Mammary epithelial cell (primary cell): ENCODE results near the genes ICE1 and UBE2QL1.

DNA sequence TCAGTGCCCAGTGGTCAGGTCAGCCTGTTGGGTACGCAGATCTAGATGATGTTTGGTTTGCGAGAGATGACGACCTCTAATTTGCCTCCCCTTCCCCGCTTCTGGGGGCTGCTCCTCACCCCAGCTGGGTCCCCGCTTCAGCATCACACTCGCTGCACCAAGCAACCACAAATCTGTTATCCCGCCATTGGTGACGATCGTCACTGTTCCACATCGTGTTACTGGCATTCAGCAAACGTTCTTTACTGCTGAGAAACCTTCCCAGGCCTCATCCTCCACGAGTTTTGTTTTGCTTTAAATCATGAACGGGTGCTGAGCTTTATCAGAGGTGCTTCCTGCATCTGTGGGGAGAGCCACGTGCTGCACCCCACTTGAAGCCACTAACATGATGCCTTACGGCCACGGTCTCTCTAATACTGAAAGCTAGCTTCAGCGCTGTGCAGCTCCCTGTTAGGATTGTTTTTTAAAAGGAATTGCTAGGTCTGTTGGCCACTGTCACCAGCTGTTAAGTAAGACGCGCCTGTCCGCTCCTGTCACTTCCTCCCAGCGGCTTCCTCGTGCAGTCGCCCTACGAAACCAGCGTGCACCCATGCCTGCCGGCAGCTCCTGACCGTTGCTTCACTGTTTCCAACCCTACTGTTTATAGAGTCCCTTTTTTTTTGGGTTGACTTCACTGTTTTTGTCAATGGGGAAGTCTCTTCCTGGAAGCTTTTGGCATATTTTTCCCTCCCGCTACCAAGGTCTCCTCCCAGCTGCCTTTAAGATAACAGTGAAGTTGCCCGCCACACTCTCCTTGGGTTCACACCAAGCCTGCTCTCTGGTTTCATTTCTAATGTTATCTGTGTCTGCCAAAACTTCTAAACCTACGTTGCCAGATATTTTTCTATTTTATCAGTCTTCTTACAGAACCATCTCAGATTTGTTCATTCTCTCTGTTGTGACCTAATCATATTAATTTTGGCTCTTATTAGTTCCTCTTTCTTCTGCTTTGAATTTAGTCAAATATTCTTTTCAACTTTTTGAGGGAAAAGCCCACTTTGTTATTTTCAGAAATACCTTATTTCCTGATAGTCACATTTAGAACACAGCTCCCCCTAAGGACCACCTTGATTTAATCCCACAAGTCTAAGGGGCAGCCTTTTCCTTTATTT lies 20.3 kb downstream of the LPCAT1 start:
- CAGE, long polyA plus RNA, result no peak
- RRBS, result no CpG with 5 or more reads among the region's 30 CpGs

- CAGE, long polyA plus RNA, result no peak
- RRBS, result no CpG with 5 or more reads among the region's 6 CpGs
Observed at GRCh38 chr5:1600307-1600870, 76.6 kb upstream of the LPCAT1 start.

- CAGE, long polyA plus RNA, result no peak
- RRBS, result no CpG with 5 or more reads among the region's 14 CpGs
Observed at GRCh38 chr5:1668229-1668679, 131.4 kb downstream of the MRPL36 start.

DNA sequence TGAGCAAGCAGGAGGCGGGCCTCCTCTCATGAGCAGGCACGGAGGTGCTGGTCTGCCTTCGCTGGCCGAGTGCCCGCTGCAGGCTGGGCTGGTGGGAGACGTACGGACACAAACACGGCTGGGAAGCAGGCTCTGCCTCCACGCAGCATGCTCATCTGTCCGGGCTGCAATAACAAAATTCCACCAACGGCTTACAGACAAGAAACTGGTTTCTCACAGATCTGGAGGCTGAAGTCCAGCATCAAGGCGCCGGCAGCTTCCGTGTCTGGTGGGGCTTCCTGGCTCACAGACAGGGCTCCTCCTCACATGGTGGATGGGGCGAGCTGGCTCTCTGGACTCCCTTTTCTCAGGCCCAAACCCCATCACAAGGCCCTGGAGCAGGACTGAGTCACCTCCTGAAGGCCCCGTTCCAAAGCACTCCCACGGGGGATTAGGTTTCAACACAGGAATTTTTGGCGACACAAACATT lies 5.2 kb downstream of the MRPL36 start:
- CAGE, long polyA plus RNA, result no peak
- RRBS, result 23% methylated on average over 4 of the region's 18 CpGs

DNA sequence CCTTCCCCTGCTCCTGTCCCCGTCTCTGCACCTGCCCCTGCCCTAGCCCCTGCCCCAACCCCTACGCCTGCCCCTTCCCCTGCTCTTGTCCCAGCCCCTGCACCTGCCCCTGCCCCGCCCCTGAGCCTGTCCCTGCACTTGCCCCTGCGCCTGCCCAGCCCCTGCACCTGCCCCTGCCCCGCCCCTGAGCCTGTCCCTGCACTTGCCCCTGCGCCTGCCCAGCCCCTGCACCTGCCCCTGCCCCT lies 43.6 kb upstream of the IRX4 start:
- CAGE, long polyA plus RNA, result no peak
- RRBS, result no CpG with 5 or more reads among the region's 6 CpGs

GRCh38 chr5:2143109-2143559 lies 260.4 kb upstream of the IRX4 start:
- CAGE, long polyA plus RNA, result no peak
- RRBS, result no CpG with 5 or more reads among the region's 11 CpGs

GRCh38 chr5:2751137-2751581 lies 318 bp downstream of the IRX2 start:
- CAGE, long polyA plus RNA, result no peak
- RRBS, result 2% methylated on average over 30 of the region's 81 CpGs

GRCh38 chr5:2754367-2755557 lies 3.3 kb upstream of the IRX2 start:
- CAGE, long polyA plus RNA, result no peak
- RRBS, result 2% methylated on average over 15 of the region's 84 CpGs

DNA sequence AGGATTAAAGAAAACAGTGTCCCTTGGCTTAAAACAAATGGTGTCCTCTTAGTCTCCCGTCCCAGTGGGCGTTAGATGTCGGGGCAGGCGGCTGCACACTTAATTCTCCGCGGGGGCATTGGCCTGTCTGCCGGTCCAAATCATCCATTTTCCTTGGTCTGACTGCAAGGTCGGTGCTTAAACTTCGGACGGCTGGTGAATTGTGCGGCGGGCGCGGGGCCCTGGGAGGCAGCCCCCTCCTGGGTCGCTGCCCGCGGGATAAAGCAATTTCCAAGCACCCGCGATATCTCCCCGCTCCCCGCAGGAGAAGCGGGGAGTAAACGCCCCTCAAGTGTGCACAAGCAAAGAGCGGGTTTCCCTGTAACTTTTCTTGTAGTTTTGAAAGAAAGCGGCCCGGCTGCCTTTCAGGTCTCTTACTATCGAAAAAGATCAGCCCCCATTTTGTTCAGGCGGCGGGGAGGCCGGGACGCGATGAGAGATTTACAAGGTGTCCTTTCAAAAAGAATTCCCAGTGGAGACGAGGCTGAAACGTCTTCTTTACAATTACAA lies 1.6 kb downstream of the IRX1 start:
- CAGE, long polyA plus RNA, result no peak
- RRBS, result 2% methylated on average over 5 of the region's 34 CpGs

DNA sequence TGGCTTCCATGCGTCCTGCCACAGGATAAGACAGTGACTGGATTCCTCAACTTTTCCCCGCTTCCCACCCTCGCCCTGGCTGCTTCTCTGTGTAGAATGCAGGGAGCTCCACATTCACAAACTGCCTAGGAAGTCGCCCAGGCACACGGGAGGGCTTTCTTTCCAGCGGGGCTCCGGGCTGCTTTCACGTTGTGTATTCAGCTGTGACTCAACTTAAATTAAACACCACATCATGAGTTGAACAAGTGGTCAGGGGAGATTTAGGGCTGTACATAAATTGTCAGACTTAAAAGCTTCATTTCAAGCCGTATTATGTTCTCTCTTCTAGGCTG lies 635.6 kb downstream of the IRX1 start:
- CAGE, long polyA plus RNA, result no peak
- RRBS, result no CpG with 5 or more reads among the region's 9 CpGs

- CAGE, long polyA plus RNA, result no peak
- RRBS, result no CpG with 5 or more reads among the region's 4 CpGs
Observed at GRCh38 chr5:4414107-4414344, 726.1 kb upstream of the ADAMTS16 start.

GRCh38 chr5:5027125-5027532 lies 113.0 kb upstream of the ADAMTS16 start:
- CAGE, long polyA plus RNA, result no peak
- RRBS, result no CpG with 5 or more reads among the region's 1 CpG

DNA sequence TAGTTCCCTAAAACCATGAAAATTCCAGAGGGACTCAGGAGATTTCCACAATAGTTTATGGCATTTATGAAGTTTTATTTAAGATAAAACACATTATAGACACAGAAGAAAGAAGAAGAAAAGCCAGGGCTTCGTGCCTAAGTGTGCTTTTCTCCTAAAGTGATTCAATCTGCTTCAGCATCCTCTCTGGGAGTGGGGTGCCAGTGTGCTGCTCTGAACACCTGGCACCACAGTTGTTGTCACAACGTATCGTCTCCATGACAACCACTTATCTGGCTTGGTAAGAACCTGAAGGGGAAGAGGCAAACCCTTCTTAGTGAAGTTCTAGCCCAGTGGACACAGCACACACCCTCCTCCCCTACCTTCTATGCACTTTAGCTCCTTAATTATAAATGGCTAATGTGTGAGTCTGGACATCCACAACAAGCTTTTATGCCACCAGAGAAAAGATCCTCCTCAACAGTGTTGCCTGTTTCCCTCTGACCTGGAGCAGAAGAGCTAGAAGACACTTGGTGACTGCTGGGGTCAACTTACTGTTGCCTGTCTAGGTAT lies 2.0 kb downstream of the ADAMTS16 start:
- CAGE, long polyA plus RNA, result no peak
- RRBS, result no CpG with 5 or more reads among the region's 3 CpGs

DNA sequence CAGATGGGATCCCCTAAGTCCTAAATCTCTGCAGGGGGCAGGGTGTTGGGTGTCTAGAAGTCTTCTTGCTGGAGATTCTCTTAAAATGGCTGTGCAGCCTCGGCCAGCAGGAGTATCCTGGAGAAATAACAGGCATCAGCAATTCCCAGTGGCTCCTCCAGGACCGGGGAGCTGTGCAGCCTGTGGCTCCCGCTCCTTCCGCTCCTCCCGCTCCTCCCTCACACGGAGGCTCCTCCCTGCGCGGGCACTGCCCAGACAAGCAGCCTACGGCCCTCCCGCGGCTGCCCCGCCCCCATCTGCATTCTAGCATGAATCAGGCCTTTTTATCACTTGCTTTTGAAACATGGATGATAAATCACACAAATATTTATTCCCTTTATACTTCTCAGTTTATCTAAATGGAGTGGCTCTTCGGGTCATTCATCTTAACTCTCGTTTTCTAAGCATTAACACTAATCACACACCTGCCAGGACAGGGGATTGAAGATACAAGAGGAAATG lies 131.1 kb downstream of the ADAMTS16 start:
- CAGE, long polyA plus RNA, result no peak
- RRBS, result no CpG with 5 or more reads among the region's 14 CpGs

GRCh38 chr5:5422513-5423288 lies at the start of gene ICE1:
ICE1 (plus strand) TSS chr5:5422677.
- CAGE, long polyA plus RNA, result no peak
- RRBS, result 1% methylated on average over 28 of the region's 77 CpGs

DNA sequence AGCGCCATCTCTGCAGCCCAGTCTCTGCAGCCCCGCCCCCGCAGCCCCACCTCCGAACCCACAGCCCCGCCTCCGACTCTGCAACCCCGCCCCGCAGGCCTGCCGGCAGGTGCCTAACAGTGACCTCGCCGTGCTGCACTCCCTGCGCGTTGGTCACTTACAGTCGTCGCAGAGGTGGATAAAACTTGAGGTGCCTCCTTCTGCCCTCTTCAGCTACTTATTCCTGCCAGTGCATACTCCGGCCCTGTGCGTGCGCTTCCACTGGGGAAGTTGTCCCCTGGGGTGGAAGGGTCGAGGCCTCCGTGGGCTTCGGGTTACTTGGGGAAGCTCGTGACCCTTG lies 72.3 kb downstream of the ICE1 start:
- CAGE, long polyA plus RNA, result no peak
- RRBS, result no CpG with 5 or more reads among the region's 22 CpGs

DNA sequence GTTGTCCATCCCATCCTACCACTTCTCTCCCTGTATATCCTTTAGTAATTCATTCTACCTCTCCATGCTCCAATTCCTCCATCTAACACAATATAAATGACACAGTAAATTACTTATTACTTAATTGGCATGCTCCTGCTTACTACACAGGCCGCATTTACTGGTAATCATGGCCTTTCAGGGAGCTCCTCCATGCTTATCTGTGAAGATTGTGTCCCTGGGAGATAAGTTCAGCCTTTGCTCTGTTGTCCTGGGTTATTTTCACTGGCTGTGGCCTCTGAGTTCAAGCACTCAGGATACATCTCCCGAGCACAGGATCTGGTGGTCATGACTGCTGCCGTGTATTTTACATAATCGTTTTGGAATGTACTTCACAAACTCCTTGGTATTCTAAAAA lies 215.7 kb downstream of the ICE1 start:
- CAGE, long polyA plus RNA, result no peak
- RRBS, result no CpG with 5 or more reads among the region's 4 CpGs

GRCh38 chr5:6378879-6379231 lies 508 bp upstream of the MED10 start:
- CAGE, long polyA plus RNA, result no peak
- RRBS, result no CpG with 5 or more reads among the region's 8 CpGs

GRCh38 chr5:6448333-6448997 lies at the start of gene UBE2QL1:
UBE2QL1 (plus strand) TSS chr5:6448859.
- CAGE, long polyA plus RNA, result no peak
- RRBS, result 2% methylated on average over 29 of the region's 59 CpGs

GRCh38 chr5:6593164-6593469 lies 39.7 kb downstream of the NSUN2 start:
- CAGE, long polyA plus RNA, result no peak
- RRBS, result no CpG with 5 or more reads among the region's 8 CpGs